ENCODE measurements around a stretch of chr7.

GRCh38 chr7:45148229-45148561, 9.4 kb upstream of the RAMP3 start:
- RRBS = 100% methylated on average over 2 of the region's 19 CpGs

- RRBS = no CpG with 5 or more reads among the region's 10 CpGs
These were observed 2.9 kb downstream of the RAMP3 start for GRCh38 chr7:45160367-45161010.

- RRBS = no CpG with 5 or more reads among the region's 5 CpGs
These were observed 111.1 kb downstream of the ADCY1 start for GRCh38 chr7:45685141-45685872.

DNA sequence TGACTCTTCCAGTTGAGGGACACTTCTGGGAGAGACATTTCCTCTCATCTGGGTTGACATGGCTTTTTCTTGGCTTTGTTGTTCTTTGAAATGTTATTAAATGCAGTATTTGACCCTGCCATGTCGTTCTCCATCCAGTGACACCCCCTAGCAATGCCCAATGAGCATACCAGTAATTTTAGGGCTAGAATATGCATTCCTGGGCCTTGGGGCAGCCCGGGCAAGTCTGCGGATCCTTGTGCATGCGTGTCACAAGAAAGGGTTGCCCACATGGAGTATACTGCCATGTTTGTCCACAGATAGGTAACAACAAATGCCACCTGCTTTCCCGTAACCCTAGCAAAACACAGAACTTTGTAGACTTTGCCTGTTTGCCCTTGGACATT, 116.9 kb downstream of the ADCY1 start:
- RRBS = no CpG with 5 or more reads among the region's 5 CpGs

DNA sequence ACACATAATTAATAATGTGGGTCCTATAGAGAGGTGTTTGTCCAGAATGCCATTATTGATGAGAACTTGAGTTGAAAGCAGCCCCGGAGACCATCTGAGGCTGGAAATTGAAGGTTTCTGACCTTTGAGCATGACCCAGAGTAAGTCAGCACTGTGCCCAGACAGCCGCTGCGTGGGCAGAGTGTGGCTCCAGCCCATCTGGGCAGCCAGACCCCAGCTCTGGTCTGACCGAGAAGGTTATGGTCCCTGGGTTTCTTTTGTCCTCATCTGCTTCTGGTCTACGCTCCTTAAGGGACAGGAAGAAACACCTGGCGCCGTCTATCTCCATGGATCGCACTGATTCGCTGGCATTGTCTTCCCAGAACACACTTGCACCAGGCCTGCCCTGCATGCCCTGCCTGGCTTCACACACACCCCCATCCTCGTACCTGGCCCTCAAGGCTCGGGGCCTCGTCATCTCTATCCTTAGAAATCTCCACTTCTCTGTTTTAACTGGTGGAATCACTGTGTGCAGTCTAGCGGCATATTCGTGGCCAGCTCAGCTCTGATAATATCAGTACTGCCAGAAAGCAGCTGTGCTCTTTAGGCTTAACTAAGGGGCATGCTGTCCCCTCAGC, 127.6 kb downstream of the ADCY1 start:
- RRBS = no CpG with 5 or more reads among the region's 14 CpGs

- RRBS = no CpG with 5 or more reads among the region's 7 CpGs
These were observed 6.9 kb downstream of the CCDC201 start for GRCh38 chr7:45866049-45866248.

- RRBS = no CpG with 5 or more reads among the region's 5 CpGs
These were observed 433.7 kb upstream of the IGFBP3 start for GRCh38 chr7:46354896-46355095.

GRCh38 chr7:47052891-47053185, 529.1 kb downstream of the TNS3 start:
- RRBS = no CpG with 5 or more reads among the region's 40 CpGs

DNA sequence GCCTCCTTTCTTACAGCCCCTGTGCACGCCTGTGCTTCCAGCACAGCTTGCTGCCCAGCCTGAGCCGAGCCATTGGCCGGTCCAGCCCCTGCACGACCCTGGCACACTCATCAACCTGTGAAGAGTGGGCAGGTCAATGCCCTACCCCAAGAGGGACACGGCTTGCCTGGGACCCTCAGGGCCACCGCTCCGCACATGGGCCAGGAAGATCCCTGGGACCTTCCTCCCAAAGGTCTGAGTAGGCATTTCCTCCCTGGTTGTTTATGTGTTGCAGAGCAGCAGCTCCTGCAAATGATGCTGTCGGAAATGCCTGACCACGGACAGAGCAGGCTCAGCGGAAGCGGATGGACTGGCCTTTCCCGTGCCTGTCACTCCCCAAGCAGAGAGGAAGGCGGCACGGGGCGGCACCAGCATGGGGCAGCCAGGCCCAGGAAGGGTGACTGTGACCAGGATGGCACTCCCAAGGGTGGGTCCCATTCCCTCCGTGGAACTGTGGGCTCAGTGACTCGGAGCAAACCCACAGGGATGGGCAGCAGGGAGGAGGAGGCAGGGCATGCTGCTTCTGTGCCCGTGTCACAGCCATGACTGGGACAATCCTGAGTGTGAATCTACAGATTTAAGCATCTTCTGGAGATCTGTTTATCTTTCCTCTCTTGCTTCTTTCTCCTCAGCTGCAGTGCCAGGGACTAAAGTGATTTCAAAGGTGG, 252.4 kb downstream of the TNS3 start:
- RRBS = no CpG with 5 or more reads among the region's 18 CpGs

- RRBS = no CpG with 5 or more reads among the region's 7 CpGs
These were observed 229.8 kb downstream of the TNS3 start for GRCh38 chr7:47352013-47352519.

GRCh38 chr7:47458058-47458806, 123.7 kb downstream of the TNS3 start:
- RRBS = no CpG with 5 or more reads among the region's 10 CpGs

- RRBS = no CpG with 5 or more reads among the region's 14 CpGs
These were observed 109.1 kb downstream of the TNS3 start for GRCh38 chr7:47472872-47473240.

- RRBS = no CpG with 5 or more reads among the region's 10 CpGs
These were observed 84.5 kb downstream of the TNS3 start for GRCh38 chr7:47497239-47497908.

DNA sequence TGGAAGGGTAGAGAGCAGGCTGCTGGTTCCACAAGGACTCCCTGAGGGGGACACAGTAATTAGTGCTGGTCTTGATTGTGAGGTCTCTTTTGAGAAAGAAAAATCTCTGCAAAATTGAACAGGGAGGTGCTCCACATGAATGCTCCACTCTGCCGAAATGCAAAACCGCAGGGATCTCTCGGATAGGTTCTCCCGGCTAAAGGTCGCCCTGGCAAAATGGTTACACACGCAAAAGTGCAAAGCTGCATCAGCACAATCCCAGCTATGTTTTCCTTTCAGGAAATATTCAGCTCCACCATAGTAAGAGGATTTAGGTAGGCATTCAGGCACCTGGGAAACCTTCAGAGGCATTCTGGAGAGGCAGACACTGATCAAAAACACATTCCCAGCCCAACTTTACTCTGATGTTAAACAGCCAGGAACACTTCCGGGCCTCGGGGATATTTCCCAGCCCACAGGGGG, 46.3 kb downstream of the TNS3 start:
- RRBS = no CpG with 5 or more reads among the region's 8 CpGs

- RRBS = no CpG with 5 or more reads among the region's 13 CpGs
These were observed 40.4 kb upstream of the TNS3 start for GRCh38 chr7:47622108-47622852.

GRCh38 chr7:47669327-47669934, 87.5 kb upstream of the TNS3 start:
- RRBS = no CpG with 5 or more reads among the region's 9 CpGs

GRCh38 chr7:47965183-47965573, 14.2 kb downstream of the HUS1 start:
- RRBS = no CpG with 5 or more reads among the region's 6 CpGs

- RRBS = no CpG with 5 or more reads among the region's 13 CpGs
These were observed 8.8 kb downstream of the UPP1 start for GRCh38 chr7:48097340-48098722.

- RRBS = no CpG with 5 or more reads among the region's 11 CpGs
These were observed 16.2 kb downstream of the UPP1 start for GRCh38 chr7:48104899-48106004.

Measured in CMK (cell line).